Heart (tissue), 3 donors: ENCODE data around the genes ZNF91 and ZNF681.

DNA sequence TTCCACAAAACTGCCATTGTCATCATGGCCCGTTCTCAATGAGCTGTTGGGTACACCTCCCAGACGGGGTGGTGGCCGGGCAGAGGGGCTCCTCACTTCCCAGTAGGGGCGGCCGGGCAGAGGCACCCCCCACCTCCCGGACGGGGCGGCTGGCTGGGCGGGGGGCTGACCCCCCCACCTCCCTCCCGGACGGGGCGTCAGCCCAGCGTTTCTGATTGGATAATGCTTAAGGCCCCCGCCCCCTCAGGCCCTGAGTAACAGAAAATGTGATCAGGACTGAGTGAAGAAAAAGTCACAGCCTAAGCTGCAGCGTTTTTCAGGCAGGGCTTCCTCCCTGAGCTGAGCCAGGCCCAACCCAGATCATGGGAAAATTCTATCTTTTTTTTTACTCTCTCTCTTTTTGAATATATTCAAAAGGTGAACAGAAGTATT is 14.5 kb upstream of the ZNF486 start:
- RAMPAGE, long total RNA, 2 experiments: no peak in any of the 2 experiments

DNA sequence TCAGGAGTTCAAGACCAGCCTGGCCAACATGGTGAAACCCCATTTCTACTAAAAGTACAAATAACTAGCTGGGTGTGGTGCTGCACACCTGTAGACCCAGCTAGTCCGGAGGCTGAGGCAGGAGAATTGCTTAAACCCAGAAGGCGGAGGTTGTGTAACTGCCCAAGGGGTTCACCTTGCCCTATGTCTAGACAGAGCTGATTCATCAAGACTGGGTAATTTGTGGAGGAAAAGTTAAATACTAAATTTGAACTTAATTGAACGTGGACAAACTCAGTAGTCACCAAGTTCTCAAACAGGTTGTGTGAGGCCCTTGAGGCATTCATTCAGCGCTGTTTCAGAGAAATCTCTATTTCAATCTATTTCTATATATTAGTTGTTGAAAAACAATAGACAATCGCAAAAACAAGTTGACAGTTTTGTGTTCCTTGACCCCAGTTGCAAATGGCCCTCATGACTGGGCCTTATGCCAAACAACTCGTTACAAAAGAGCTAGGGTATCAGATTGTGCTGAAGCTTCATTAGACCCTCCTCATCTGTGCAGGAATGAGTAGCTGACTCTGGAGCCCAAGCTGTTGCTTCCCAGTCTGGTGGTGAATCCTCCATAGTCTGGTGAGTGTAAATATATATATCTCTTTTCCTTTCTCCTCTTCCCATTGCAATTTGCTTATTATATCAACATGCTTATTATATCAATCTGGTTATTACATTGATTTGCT is 13.6 kb upstream of the ZNF486 start:
- RAMPAGE, long total RNA, 2 experiments: no peak in any of the 2 experiments

DNA sequence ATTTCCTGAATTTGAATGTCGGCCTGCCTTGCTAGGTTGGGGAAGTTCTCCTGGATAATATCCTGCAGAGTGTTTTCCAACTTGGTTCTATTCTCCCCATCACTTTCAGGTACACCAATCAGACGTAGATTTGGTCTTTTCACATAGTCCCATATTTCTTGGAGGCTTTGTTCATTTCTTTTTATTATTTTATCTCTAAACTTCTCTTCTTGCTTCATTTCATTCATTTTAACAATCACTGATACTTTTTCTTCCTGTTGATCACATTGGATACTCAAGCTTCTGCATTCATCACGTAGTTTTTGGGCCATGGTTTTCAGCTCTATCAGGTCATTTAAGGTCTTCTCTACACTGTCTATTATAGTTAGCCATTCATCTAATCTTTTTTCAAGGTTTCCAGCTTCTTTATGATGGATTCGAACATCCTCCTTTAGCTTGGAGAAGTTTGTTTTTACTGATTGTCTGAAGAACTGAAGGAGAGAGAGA is 61.0 kb downstream of the ZNF486 start:
- RAMPAGE, long total RNA, 2 experiments: no peak in any of the 2 experiments

GRCh38 chr19:20247271-20247767 is 80.3 kb downstream of the ZNF486 start:
- RAMPAGE, long total RNA, 2 experiments: no peak in any of the 2 experiments

DNA sequence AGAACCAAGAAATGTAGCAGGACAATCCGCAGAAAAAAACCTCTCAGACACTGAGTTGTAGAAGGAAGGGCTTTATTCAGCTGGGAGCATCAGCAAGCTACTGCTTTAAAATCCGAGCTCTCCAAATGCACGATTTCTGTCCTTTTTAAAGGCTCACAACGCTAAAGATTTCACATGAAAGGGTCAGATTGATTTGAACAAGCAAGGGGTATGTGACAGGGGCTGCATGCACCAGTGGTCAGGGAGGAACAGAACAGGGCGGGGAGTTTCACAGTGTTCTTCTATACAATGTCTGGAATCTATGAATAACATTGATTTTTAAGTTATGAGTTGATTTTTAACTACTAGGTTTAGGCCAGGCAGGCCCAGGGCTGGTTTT is 133.5 kb downstream of the ZNF737 start:
- RAMPAGE, long total RNA, 2 experiments: no peak in any of the 2 experiments

DNA sequence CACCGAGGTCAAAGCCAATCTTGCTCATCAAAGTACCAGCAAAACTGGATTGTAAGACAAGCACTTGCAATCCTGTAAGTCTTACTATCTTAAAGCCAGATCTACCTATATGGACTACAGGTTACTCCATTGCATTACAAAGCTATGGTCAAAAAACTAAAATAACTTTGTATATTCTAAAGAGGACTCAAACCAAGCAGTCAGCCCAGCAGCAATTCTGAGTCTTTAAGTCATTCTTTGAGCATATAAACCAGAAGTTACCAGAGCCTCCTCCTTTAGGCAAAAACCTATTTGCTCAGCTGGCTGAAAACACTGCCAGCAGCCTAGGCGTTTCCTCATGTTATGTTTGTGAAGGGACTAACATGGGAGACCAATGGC is 45.4 kb downstream of the ZNF626 start:
- RAMPAGE, long total RNA, 2 experiments: no peak in any of the 2 experiments

GRCh38 chr19:21282354-21282967 is 46.7 kb downstream of the ZNF708 start:
- RAMPAGE, long total RNA, 2 experiments: no peak in any of the 2 experiments

DNA sequence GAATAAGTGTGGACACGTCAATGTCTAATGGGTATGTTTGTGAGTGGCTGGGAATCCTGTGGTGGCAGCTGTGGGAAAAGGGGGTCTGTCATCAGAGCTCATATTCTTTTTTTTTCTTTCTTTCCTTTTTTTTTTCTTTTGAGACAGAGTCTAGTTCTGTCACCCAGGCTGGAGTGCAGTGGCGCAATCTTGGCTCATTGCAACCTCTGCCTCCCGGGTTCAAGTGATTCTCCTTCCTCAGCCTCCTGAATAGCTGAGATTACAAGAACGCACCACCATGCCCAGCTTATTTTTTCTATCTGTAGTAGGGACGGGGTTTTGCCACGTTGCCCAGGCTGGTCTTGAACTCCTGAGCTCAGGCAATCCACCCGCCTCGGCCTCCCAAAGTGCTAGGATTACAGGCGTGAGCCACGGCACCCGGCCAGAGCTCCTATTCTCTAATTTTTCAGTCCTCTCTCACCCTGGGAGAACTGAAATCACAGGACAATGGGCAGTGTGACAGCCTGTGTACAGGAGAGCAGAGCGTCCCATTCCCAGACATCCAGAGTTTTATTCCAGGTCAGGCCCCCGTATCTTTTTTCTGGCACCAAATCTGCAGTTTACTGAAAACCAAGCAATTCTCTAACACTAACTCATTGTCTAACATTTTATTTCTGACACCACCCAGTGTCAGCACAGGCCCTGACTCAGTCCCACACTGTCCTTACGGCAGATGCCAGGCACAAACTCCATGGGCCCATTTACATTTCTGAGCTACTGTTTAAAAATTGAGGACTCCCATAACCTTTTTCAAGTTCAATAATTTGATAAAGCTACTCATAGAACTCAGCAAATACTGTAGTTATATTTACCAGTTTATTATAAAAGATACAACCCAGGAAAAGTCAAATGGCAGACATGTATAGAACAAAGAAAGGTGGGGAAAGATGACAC is 6.8 kb downstream of the ZNF708 start:
- RAMPAGE, long total RNA, 2 experiments: no peak in any of the 2 experiments

DNA sequence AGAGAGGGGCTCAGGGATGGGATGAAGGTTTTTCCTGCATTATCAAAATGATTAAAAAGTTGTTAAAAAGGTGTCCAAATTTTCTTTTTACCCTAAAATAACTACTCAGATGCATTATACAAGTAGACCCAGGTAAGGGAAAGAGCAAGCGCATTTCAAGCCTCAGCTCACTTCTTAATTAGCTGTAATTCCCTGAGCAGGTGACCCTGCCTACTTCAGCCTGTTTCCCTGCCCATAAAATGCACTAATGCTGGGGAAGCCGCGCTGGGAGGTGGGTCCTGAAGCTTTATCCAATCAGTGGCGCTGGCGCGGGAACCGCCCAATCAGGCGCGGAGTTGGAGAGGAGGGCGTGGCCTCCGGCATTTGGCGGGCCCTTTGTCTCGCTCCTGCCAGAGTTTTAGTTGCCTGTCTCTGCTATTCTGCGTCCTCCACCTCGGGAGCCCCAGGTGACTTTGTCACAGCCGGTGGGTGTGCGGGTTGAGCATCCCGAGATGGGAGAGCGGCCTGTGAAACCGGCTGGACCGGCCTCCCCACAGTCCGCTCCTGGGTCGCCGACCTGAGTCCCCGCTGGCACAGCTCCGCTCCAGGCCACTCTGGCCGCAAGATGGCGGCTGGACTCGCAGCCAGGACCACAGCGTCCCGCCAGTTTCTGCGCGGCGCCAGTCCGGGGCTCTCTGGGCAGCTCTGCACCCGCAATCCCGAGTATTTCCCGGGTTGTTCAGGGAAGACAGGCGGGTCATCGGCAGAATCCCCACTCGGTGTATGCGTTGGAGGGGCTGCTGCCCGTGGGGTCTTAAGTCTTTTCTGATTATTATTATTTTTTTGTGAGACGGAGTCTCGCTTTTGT is 30.7 kb upstream of the ZNF429 start:
- RAMPAGE, long total RNA, 2 experiments: no peak in any of the 2 experiments

GRCh38 chr19:21494337-21494737 is 11.1 kb upstream of the ZNF429 start:
- RAMPAGE, long total RNA, 2 experiments: no peak in any of the 2 experiments

- RAMPAGE, long total RNA, 2 experiments: no peak in any of the 2 experiments
Observed at GRCh38 chr19:21566130-21566547, 60.7 kb downstream of the ZNF429 start.

GRCh38 chr19:21604248-21605009 is 99.0 kb downstream of the ZNF429 start:
- RAMPAGE, long total RNA, 2 experiments: no peak in any of the 2 experiments

- RAMPAGE, long total RNA, 2 experiments: no peak in any of the 2 experiments
Observed at GRCh38 chr19:23264275-23264686, 14.1 kb upstream of the ZNF724 start.

GRCh38 chr19:23274296-23274453 is 24.0 kb upstream of the ZNF724 start:
- RAMPAGE, long total RNA, 2 experiments: no peak in any of the 2 experiments

GRCh38 chr19:23394794-23395841 is at the start of gene ZNF91:
Gene ZNF91, minus strand, starts transcription at chr19:23395471.
- RAMPAGE, long total RNA, 2 experiments: start-site peak on the minus strand in 2 of 2 experiments, at chr19:23395430-23395511 at its widest, 355 to 2,509 reads per replicate

- RAMPAGE, long total RNA, 2 experiments: start-site peak on the minus strand in 2 of 2 experiments, at chr19:23758846-23758925 at its widest, 42 to 52 reads per replicate
Observed at GRCh38 chr19:23757982-23759217, at the start of gene ZNF681. Gene ZNF681, minus strand, starts transcription at chr19:23758891.

- RAMPAGE, long total RNA, 2 experiments: no peak in any of the 2 experiments
Observed at GRCh38 chr19:23799239-23799801, 36.5 kb downstream of the RPSA2 start.

DNA sequence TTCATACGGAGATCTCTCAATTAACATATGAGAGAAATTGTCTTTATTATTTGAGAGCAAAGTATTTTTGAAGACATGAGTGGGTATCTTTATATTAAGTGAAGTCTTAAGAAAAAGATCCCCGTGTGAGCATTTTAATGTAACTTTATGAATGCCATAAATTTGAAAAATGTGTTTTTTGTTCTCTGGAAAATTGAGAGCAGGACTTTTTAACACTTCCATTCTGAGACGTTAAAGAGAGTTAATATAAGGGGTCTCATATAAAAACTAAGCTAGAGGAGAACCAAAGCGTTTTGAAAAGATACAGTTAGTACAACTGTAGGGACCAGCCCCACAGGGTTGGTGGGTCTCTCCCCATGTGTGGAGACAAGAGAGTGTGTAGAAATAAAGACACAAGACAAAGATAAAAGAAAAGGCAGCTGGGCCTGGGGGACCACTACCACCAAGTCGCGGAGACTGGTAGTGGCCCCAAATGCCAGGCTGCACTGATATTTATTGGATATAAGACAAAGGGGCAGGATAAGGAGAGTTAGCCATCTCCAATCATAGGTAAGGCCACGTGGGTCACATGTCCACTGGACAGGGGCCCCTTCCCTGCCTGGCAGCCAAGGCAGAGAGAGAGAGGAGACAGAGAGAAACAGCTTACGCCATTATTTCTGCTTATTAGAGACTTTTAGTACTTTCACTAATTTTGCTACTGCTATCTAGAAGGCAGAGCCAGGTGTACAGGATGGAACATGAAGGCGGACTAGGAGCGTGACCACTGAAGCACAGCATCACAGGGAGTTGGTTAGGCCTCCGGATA is 1411.2 kb downstream of the UQCRFS1 start:
- RAMPAGE, long total RNA, 2 experiments: no peak in any of the 2 experiments

- RAMPAGE, long total RNA, 2 experiments: no peak in any of the 2 experiments
Observed at GRCh38 chr19:28008512-28008711, 1204.5 kb downstream of the UQCRFS1 start.

- RAMPAGE, long total RNA, 2 experiments: no peak in any of the 2 experiments
Observed at GRCh38 chr19:28138652-28139002, 1074.3 kb downstream of the UQCRFS1 start.